Measurements from ENCODE around the genes TRPC4 and PROSER1.

- PRO-cap: no peak
- RAMPAGE, long total RNA, 4 experiments: no peak in any of the 4 experiments
Measured at GRCh38 chr13:37118057-37118513, 12.6 kb upstream of the CSNK1A1L start.

- PRO-cap: no peak
- RAMPAGE, long total RNA, 4 experiments: no peak in any of the 4 experiments
Measured at GRCh38 chr13:37580345-37580777, 18.2 kb downstream of the POSTN start.

GRCh38 chr13:37715665-37716145 lies 117.1 kb upstream of the POSTN start:
- PRO-cap: no peak
- RAMPAGE, long total RNA, 4 experiments: no peak in any of the 4 experiments

- PRO-cap: bidirectional peak, plus-strand start at chr13:37869884, minus-strand start at chr13:37869772
- RAMPAGE, long total RNA, 4 experiments: start-site peak on the minus strand in 1 of 4 experiments, at chr13:37869755-37869988 at its widest, 7 reads per replicate
Measured at GRCh38 chr13:37869642-37870862, at the start of gene TRPC4. Gene TRPC4, minus strand, starts transcription at chr13:37869772.

GRCh38 chr13:38514475-38514951 lies 164.9 kb downstream of the UFM1 start:
- PRO-cap: no peak
- RAMPAGE, long total RNA, 4 experiments: no peak in any of the 4 experiments

DNA sequence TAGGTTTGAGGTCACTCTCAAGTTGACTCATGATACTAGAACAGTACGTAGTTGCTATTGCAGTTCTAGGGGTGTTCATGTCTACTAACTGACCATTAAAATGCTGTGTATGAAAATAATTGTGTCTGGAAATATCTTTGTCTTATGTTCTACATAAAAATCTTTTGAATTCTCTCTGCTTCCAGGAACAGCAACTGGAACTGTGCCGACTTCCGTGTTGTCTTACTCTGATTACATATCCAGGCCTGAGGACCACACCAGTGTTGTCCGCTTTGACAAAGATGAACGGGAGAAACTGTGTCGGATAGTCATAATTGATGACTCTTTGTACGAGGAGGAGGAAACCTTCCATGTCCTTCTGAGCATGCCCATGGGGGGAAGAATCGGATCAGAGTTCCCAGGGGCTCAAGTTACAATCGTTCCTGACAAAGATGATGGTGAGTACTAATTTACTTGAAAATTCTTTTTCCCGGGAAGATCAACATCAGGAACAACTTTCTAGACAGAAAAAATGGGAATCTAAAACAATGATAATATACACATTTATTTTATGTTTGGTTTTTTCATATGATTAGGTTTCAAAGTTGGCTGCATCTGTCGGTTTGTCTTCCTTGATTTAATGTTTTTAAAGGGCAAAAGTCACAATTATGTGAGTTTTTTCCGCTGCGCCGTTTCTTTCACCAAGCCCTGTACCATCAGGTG lies 97.6 kb downstream of the FREM2 start:
- PRO-cap: no peak
- RAMPAGE, long total RNA, 4 experiments: no peak in any of the 4 experiments

DNA sequence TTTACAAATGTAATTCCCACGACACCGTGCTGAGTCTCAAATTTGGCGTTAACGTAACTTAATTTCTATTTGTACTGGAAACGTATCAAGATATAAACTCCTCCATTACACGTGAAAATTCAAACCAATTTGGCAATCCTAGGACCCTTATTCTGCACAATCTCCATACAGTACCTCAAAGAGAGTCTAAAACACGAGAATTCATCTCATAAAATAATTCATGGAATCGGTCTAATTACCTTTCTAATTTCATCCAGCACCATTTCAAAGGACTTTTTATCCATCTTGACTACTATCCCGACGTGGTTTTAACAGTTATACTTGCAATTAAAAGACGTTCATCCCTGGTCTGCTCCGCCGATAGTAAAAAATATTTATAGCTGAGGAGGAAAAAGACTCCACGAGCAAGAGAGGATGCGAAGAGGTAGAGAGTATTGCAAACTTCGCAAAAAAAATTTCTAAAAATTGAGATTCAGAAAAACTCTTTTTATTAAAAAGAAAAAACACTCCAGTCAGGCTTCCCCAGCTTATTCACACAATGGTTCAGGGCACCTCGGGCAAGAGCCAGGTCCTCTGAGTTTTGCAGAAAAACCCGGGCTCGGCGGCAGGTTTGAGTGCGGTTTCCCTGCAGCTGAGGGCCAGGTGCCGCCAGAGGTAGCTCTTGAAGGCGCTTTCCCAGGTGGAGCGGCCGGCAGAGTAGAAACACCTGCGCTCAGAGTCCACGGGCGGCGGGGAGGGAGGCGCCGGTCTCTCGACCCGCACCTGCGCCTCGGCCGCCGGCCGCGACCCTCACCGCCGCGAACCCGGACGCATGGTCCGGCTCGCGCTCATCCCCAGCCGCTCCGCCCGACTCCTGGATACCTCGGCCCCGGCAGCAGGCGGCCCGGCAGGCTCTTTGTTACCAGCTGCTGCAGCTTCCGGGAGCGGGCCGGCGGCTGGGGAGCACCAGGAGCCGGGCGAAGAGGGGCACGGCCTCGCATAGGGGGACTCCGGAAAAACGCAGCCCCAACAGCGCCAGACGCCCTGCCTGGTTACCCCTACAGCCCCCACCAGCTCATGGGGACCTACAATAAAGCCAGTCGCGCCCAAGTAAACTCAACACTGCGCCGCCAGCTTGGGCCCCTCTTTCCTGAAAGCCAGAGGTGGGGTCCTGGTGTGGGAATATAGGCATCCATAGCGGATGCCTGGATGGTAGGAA lies at the start of gene PROSER1:
TSS of gene PROSER1 (minus strand) at position 1,131 of the 1,198 bp plus-strand sequence.
- PRO-cap: unidirectional peak, minus-strand start at position 919 of the sequence; bidirectional peak, plus-strand start outside the sequence, minus-strand start at position 1,103 of the sequence
- RAMPAGE, long total RNA, 4 experiments: no peak in any of the 4 experiments

DNA sequence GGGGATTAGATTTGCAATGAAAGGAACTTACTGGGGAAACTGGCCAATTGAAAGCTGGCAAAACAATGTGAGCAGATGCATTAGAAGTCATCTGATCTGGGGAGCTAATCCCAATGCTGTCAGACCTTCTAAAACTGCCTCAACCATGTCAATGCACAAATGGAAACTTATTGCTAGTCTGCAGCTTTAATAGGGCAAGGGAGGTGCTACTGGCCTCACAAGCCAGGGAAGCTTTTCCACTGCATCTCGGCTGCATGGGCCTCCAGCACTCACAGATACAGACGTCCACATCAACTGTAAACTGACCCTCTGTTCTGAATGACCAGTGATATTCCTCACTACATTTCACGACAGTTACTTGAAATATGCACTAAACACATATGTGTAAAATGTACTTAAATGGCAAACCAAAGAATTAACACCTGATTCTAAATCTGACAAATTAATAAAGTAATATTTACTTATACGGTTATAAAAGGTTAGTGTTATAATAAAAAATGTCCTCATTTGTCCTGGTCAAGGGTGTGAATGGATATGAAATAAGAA lies 154.0 kb downstream of the LHFPL6 start:
- PRO-cap: no peak
- RAMPAGE, long total RNA, 4 experiments: no peak in any of the 4 experiments

GRCh38 chr13:39452719-39453406 lies 150.1 kb downstream of the LHFPL6 start:
- PRO-cap: no peak
- RAMPAGE, long total RNA, 4 experiments: no peak in any of the 4 experiments

GRCh38 chr13:39893717-39894121 lies 238.3 kb downstream of the COG6 start:
- PRO-cap: no peak
- RAMPAGE, long total RNA, 4 experiments: no peak in any of the 4 experiments

DNA sequence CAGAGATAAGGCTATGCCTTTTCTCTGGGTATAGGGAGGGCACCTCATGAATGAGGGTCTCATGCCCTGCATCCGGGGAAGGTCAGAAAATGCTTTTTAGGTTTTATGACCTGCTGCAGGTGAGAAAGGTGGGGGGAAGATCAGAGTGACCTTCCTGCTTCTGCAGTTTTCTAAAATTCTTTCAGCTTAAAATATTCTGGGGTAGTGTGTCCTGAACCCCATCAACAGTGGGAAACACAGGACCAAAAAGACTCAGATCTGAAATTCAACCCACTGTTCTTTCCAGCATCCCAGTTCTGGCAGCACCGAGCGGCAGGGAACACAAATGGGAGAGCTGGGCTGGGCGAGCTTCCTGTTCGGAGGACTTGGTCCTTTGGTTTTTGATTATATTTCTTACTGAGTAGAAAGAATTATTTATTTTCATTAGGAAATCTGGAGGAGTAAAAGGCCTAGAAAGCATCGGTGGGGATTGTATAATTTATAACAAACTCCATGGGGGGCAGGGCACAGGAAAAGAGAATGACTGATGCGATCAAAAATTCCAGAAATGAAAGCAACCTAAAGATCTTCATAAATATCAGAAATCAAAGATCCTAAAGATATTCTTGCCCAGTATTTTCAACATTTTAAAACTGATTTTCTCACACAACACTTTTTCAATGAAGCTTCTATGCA lies 239.1 kb downstream of the COG6 start:
- PRO-cap: no peak
- RAMPAGE, long total RNA, 4 experiments: no peak in any of the 4 experiments

GRCh38 chr13:39898858-39899106 lies 243.3 kb downstream of the COG6 start:
- PRO-cap: no peak
- RAMPAGE, long total RNA, 4 experiments: no peak in any of the 4 experiments

GRCh38 chr13:40060025-40060769 lies 404.7 kb downstream of the COG6 start:
- PRO-cap: no peak
- RAMPAGE, long total RNA, 4 experiments: no peak in any of the 4 experiments

DNA sequence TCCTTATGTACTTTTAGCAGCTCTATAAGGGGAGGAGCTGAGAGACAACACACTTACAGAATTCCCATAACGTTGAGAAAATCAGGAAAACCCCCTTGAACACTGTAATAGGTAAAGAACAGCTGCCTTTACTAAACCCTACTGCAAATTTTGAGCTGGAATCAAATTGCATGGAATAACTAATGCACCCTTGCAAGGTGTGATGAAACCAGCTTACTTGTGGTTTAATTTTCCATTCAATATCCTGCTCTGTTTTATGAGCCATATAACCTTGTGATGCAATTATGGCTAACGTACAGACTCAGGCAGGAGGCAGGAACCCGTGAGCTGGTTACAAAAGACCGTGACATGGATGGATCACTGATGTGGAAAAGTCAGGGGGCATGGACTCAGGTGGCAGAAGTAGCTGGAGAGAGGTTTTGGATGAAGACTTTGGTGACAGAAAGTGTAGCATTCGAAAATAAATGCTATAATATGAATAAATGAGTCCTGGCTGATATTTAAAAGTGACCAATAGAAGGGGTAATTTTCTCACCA lies 438.6 kb downstream of the COG6 start:
- PRO-cap: no peak
- RAMPAGE, long total RNA, 4 experiments: no peak in any of the 4 experiments

- PRO-cap: no peak
- RAMPAGE, long total RNA, 4 experiments: no peak in any of the 4 experiments
Measured at GRCh38 chr13:40187103-40187941, 479.1 kb downstream of the FOXO1 start.

- PRO-cap: no peak
- RAMPAGE, long total RNA, 4 experiments: no peak in any of the 4 experiments
Measured at GRCh38 chr13:40313709-40313889, 352.8 kb downstream of the FOXO1 start.

DNA sequence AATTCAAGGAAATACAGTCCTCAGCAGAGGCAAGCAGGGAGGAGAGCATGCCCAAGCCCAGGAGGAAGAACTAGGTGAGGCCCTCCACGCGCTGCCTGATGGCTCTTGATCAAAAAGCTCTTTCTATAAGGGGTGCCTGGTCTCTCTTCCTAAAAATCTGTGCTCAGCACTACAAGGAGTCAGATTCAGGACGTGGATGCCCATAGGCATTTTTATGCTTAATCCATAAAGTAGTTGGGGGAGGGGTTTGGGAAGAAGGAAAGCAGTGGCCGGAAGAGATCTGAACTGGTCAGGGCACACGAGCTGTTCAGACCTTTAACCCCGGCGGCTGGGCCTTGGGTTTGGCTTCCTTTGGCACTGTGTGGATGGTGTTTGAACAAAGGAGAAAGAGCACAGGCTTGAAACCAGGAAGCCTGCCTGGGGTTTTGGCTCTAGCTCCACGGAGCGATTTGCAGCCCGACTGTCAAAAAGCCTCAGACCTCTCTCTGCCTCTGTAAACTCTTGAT lies 320.6 kb downstream of the FOXO1 start:
- PRO-cap: no peak
- RAMPAGE, long total RNA, 4 experiments: no peak in any of the 4 experiments

DNA sequence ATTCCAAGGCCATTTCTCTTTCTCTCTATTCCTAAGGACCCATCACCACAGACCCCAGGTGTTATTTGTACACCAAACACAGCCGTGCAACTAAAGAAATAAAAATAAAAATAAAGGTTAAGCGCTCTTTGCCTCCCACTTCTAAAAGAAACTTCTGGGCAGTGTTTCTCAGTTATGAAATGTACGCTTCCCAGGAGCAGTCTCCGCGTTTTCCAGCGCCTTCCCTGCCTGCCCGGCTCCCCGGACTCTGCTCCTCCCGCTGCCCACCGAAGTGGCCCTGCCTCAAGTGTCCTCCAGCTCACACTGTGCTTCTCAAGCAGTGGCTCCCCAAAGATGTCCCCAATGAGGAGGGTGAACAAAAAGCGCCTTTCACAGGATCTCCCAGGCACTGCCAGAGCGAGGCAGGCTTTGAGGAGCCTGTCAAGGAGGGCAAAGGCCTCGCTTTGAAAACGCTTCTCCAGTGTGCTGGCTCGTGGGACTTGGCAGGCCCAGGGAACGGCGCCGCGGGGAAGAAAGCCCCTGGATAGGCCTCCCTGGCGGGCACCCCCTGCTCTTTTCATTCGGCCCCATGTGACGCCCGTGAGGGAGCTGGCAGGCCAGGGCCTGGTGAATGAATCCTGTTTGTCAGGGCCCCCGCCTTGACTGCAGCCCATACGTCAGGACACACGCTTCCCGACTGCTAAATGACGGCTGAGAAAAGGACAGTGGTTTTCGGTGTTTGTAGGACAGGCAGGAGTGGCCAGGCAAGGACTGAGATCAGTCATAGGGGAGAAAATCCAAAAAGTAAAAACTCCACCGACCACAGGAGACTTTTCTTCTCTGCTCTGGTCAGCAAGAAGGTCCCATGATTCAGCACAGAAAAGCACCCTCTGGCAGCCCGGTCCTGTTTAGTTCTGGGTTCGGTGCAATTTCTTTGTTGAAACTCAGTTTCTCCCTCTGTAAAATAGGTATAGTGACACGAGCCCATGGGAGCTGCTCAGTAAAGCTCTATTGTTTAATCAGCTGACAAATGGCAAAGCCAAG lies 187.0 kb downstream of the FOXO1 start:
- PRO-cap: bidirectional peak, plus-strand start at position 372 of the sequence, minus-strand start at position 284 of the sequence
- RAMPAGE, long total RNA, 4 experiments: no peak in any of the 4 experiments

DNA sequence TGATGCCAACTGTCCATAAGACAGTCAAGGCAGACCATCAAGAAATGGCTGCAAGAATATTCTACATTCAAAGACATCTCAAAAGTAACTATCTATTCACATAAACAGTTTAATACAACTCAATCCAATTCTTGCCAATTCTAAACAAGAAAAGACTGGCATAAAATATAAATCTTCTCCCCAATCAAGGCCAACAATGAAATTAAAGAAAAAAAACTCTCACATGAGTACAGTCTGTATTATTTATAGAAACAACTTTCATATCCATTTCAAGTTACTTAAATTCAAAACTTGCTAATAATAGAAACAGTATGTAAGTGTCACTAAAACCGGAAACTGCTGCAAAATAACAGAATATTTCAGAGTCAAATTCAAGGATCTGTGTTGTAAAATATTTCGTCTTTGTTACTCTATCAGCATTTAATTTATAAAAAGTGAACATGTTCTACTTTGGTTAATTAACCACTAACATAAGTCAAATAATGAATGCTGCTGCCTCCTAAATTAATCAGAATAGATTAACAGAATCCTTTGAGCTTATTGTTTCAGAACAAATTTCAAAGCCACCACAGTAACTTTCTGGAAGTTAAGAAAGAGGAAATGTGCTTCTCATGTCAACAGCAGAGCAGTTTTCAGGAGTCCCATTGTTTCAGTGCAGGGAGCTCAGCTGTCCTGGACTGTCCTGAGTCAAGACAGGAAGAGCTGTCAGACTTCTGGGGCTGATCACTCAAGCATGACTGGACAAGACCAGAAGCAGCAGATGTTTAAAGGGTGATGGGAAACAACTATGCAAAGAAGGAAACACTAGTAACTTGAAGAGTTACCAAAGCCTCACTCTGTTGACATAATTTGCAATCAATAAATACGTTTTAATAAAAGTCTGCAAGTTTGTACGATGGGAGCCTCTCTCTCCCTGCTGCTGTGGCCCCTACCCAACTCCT lies 77.0 kb downstream of the FOXO1 start:
- PRO-cap: unidirectional peak, minus-strand start at position 684 of the sequence
- RAMPAGE, long total RNA, 4 experiments: no peak in any of the 4 experiments

- PRO-cap: no peak
- RAMPAGE, long total RNA, 4 experiments: no peak in any of the 4 experiments
Measured at GRCh38 chr13:40606677-40606983, 59.8 kb downstream of the FOXO1 start.